ENCODE measurements around a stretch of chr14.

DNA sequence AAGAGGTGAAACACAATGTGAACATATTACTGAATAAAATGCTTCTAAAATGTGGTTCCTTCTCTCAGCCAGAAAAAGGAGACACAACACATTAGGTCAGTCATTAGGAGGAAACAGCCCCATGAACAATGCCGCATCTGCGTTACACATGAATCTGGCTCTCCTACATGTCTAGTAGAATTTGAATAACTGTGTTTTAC, 51.7 kb downstream of the EFCAB11 start:
- PRO-cap: no peak

- PRO-cap: no peak
Observed at GRCh38 chr14:89911228-89912123, 43.1 kb downstream of the EFCAB11 start.

DNA sequence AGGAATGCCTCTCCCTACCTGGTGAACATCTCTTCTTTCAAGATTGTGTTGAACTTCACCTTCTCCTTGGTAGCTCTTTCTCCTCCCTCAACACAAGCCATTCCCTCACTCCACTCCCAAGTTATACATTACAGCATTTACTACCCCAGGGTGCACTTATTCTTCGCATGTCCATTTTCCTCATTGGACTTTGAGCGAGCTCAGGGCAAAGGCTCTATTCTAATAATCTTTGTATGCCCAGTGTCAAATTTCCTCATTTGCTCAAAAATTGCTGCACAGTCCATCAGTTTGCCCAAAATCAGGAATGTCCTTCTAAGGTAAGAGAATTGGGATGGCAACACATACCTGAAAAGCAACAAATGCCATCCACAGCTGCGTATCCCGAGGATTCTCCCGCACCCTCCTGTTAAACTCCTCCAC, 28.1 kb downstream of the NRDE2 start:
- PRO-cap: no peak

- PRO-cap: no peak
Observed at GRCh38 chr14:90388351-90388774, 8.5 kb upstream of the CALM1 start.

- PRO-cap: no peak
Observed at GRCh38 chr14:90472625-90473026, 75.8 kb downstream of the CALM1 start.

- PRO-cap: no peak
Observed at GRCh38 chr14:90535677-90536534, 139.1 kb downstream of the CALM1 start.

DNA sequence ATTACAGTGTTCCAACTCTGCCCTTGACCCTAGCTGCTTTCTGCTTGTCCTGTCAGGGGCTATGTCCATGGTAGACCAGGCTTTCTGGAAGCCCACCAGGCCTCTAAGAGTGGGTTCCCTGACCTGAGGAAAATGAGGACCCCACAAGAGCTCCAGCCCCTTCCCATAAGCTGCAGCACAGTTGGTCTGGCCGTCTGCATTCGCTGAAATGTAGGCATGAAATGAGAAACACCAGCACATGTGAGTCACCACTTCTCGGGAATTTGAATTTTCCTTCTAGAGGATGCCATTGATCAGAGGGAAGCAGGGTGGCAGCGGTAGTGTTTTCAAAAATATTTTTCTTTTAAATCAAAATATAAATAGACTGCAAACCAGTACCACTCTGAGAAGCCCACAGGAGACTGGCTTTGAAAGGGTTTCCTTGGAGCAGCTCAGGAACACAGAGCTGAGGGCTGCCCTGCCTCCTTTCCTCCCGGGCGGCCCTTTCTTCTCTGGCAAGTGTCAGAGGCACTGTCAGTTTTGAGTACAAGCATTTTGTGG, 154.5 kb downstream of the CALM1 start:
- PRO-cap: no peak

GRCh38 chr14:90624254-90624771, 191.9 kb downstream of the TTC7B start:
- PRO-cap: no peak

DNA sequence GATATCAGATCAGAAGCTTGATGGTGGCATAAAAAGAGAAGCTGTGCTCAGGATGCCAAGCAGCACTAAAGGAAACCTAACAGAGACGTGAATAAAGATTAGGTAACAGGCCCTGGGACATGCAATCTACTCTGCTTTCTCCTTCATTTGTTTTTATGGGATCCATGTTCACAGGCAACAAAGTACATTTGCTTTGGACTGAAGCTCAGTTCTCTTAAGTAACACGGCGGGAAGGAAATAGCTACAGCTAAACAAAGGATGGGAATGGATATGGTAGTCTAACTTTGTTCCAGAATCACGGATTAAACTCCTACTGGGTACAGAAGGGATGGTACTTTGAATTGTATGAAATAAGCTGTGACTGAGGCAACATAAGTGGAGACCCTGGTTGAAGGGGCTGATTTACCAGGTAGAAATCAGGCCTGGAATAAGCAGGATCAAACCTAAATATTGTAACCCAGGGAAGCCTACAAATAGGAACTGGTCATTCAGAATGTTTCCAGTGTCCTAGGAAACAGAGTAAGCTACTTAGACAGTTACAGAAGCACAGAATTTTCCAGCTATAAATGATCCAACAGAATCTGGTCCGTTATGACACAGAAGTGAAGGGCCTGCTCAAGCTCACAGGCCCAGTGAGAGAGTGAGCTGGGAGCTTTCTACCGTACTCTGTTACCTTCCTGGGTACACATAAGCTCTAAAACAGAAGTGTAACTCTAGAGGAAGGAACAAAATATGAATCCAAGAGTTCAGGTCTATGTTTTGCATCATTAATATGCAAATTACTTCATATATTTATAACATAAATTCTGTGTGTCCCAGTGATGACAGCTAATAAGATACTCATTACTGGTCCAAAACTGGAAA, 119.2 kb downstream of the TTC7B start:
- PRO-cap: no peak

DNA sequence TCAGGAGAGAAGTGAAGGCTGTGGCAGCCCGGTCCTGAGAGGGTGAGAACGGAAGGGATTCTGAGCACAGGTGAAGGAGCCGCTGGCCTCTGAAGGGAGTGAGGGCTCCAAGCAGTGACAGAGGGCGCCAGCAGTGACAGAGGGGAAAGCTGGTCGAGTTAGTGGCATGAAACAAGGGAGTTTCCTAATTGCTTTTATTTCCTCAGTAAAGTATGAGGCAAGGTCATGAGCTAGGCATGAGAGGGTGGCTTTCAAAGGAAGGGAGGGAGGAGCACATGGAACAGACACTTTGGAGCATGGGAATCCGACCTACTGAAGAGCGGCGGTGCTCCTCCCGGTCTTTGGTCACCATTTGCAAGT, 13.9 kb downstream of the TTC7B start:
- PRO-cap: no peak

- PRO-cap: no peak
Observed at GRCh38 chr14:91170264-91171171, 56.6 kb downstream of the DGLUCY start.

DNA sequence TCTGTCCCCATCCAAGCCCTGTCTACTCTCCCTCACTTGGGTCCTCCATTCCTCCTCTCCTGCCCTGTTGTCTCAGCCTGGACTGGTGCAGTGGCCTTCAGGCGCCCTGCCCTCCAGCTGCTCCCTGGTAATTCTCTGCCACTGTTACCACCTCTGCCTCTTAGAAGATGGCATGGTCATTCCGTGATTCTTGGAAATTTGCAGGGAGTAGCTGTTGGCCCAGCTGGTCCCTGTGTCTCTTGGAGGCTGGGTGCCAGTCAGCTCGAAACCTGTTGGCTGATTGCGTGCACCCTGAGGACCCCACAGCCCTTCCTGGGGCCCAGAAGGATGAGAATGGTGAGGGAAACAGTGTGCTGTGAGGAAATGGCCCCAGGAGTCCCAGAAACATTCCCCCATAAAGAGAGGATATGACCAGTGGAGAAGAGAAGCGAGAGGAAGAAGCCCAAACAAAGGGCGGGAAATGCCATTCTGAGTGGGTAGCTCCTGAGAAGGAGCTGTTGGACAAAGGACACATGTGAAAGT, 22.4 kb downstream of the GPR68 start:
- PRO-cap: no peak

DNA sequence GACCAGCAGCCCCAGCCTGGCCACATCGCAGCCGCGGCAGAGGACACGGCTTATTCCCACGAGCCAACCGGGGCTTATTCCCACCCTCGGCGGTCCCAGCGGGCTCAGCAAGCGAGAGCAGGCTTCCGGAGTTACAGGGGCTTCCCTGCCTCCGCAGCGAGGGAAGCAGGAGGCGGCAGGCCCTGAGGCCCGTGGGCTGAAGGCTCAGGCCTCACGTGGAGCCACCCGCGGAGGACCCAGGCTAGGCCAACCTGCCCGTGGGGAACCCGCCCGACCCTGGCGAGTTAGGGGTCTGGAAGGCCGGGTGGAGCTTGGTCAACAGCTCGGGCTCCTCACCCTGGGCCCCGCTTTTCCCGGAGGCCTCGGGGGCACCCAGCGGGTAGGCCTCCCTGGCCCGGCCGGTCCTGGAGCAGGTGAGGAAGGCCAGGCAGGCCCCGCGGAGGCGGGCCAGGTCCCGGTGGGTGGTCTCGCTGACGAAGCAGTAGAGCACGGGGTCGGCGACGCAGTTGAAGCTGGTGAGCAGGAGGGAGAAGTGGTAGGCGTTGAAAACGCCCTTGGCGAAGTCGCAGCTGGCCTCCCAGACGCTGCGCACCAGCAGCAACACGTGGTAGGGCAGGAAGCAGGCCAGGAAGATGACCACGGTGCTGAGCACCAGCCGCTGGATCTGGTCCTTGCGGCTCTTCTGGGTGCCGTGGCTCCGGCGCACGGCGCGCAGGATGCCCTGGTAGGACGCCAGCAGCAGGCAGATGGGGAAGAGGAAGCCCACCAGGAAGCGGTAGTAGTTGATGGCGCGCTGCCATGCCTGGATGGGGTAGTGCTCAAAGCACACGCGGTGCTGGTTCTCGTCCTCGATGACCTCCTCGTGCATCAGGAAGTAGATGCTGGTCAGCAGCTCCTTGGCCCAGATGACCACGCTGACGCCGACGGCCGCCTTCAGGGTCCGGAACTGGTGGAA, 10.5 kb downstream of the GPR68 start:
- PRO-cap: no peak

DNA sequence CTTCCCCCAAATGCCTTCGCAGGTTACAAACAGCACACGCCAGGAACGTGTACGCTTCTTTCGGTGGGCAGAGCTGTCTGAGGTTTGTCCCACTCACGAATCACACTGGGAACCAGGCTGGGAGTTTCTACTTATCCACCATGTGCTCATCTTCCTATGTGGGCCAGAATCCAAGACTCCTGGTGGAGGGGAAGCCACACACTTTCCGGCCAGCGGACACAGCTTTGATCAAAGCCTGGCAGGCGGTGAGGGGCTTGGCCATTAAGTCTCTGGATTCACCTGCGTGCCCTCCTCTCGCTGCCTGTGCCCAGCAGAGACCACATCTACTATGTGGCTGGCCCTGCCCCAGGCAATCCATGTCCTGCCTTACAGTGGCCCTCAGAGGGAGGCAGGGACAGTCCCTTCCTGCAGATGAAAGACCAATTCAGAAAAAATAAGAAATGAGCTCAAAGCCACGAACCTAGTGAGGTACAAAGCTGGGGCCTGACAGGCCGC, 82.6 kb upstream of the GPR68 start:
- PRO-cap: no peak

DNA sequence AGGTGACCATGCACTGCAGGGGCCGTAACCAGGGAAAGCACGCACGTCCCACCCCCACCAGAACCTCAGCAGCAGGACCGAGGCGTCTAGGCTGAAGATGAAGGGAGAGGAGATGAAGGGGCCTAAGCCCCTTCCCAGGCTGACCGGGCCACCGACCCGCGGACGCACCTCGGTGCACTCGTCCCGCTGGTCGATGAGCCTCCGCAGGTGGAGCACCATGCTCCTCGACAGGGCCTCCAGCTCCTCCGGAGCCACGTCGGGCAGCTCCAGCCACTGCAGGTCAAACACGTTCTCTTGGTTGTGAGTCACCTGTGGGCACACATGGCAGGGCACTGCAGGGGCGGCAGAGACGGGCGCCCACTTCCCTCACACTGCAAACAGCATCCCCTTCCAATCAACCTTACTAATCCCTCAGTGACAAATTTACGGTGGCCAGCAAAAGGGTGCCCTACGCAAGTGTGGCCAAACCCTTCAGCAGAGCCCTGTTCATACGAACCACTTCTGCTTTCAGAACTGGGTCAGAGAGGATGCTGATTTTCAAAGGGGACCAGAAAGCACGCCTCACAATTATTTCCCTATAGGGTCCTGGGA, 77.8 kb downstream of the CCDC88C start:
- PRO-cap: no peak

- PRO-cap: no peak
Observed at GRCh38 chr14:91353966-91354732, 63.5 kb downstream of the CCDC88C start.

- PRO-cap: unidirectional peak, plus-strand start at chr14:91378217
Observed at GRCh38 chr14:91377879-91378322, 39.7 kb downstream of the CCDC88C start.

DNA sequence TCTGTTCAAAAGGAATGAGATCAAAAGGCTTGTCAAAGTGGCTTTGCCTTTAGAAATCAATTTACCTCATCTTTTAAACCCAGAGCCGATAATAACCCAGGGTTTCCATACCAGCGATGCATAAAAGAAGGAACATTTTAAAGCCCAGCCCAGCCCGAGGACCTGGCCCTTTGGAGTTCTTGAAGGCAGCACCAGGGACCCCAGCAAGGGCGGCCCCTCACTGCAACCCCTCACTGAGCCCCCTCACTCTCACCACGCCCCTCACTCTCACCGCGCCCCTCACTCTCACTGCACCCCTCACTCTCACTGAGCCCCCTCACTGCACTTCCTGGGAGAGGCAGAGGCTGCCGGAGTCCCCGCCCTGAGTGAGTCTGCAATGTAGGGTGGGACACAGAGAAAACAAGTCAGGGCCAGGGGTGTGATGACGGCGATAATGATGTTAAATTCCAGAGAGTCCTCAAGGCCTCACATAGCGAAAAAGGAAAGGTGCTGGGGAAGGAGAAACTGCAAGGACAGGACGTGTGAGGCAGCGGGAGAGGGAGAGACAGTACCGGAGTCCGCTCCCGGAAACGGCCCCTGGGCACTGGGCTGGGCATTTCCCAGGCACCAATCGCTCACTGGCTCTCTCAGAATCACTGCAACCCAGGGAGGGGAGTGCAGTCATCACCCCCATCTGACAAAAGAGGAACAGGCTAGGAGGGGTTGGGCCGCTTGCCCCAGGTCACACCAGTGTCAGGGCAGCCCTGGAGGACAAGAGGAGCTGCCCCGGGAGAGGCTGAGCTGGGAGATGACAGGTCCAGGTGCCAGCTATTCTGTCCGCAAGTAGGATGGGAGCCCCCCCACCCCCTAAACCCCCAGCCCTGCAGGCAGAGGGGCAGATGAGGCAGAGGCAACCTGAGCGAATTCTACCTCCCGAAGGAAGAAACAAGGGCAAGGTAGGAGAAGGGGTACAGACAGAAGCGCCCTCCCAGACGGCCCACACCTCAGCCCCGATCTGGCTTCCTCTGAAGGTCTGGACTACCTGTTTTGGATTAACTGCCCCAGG, 24.8 kb downstream of the CCDC88C start:
- PRO-cap: no peak

DNA sequence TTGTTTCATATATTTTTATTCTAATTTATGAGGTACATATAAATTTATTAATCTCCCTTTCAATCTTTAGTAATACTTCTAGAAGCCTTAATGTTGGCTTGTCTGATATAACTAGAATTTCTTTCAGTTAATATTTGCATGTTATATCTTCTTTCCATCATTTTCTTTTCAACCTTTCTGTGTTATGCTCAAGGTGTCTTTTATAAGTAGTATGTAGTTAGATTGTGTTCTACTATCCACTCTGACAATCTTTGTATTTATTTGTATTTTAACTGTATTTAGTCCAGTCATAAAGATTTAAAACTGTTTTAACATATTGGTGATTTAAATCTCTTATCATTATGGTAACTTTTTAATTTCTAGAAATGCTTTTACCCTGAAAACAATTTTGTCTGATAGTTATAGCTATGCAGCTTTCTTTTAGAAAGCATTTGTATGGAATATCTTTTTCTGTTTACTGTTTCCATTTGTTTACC, 40.8 kb downstream of the TC2N start:
- PRO-cap: no peak

GRCh38 chr14:91835624-91835994, 31.7 kb downstream of the TC2N start:
- PRO-cap: no peak